Glomerular endothelial cell (primary cell): ENCODE measurements around a stretch of chrX.

DNA sequence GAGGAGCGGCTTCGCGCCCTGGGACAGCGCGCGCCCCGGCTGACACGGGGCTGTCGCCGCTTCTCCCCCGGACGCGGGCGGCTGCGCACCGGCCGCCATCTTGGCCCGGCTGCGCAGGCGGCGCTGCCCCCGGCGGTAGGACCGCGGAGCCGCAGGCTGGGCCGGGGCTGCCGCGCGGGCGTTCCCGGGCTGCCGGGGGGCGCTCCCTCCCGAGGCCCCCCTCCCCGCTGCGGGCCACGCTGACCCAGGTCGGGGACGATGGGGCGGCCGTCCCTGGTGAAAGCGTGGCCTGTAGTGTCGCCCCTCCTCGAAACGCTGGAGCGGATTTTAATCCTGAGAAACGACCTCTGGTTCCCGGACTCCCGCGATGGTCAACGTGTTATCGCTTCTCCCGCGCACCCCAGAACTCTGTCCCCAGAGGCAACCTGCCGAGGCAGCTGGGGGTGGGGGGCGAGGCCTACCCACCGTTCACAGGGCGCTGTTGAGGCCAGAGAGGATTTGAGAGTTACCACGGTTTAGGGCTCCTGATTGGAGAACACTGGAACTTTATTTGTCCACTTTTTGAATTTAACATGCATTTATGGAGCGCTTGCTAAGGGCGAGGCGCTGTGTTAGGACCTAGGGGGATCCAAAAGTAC lies 60.6 kb upstream of the BCOR start:
- RAMPAGE, long total RNA = no peak

GRCh38 chrX:40179350-40179658 lies 81.5 kb upstream of the BCOR start:
- RAMPAGE, long total RNA = no peak

DNA sequence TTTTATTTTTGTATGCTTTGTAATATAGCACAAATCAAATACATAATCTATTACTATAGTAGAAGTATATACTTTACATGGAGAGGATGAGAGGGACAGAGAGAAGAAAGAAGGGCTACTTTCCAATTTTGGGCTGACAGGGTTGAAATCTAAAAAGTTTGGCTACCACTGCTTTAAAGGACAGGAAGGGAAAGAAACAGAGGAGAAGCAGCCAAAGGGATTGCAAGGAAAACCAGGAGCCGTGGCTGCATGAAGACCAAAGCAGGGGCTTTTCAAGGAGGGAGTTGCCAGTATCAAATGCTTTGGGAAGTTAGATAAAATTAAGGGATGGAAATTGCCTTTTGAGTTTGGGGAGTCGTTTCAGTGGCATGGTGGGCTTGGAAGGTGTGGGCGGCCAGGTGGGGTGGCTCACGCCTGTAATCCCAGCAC lies 4.4 kb downstream of the ATP6AP2 start:
- RAMPAGE, long total RNA = no peak

DNA sequence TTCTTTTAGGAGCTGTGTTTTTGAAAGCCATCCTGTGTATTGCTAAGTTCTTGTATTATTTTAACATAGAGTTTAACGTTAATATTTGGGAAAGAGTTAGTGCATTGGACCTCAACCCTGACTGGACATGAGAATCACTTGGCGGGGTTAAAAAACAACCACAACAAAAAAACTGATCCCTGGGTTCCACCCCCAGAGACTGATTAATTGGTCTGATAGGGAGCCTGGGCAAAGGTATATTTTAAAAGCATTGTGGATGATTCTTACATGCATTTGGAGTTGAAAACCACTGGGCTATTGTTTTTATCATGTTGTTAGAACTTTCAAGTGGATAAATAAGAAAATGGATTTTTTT lies 3.5 kb downstream of the USP9X start:
- RAMPAGE, long total RNA = no peak

GRCh38 chrX:41165841-41166348 lies 80.7 kb downstream of the USP9X start:
- RAMPAGE, long total RNA = no peak

DNA sequence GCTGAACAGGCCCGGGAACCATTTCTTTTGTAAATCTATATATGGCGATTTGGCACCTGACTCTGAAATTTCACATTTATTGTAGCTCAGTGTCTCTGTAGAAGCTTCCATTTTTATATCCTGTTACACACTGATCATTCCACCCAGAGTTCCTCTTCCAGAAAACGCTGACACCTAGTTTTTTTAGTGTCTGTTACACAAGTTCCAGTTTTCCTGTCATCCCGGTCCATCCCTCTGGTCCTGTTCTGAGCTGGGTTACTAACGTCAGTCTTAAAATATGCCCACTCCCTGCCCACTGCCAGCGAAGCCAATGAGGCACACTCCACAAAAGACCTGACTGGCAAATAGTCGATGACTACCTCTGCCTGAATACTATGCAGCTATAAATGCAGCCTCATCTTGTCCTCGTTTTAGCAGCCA lies 31.0 kb upstream of the DDX3X start:
- RAMPAGE, long total RNA = no peak

GRCh38 chrX:41334401-41335439 lies 758 bp downstream of the DDX3X start:
- RAMPAGE, long total RNA = no peak

DNA sequence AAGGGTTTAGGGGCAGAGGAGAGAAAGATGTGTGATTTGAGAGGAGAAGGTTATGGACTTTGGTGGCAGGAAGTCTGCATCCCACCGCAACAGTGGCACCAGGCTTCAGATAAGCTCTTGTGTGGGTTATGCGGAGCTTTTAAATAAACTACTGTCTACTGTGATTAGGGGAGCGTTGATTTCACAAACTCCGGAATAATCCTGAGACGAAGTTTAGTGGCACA lies 1.4 kb downstream of the DDX3X start:
- RAMPAGE, long total RNA = no peak

DNA sequence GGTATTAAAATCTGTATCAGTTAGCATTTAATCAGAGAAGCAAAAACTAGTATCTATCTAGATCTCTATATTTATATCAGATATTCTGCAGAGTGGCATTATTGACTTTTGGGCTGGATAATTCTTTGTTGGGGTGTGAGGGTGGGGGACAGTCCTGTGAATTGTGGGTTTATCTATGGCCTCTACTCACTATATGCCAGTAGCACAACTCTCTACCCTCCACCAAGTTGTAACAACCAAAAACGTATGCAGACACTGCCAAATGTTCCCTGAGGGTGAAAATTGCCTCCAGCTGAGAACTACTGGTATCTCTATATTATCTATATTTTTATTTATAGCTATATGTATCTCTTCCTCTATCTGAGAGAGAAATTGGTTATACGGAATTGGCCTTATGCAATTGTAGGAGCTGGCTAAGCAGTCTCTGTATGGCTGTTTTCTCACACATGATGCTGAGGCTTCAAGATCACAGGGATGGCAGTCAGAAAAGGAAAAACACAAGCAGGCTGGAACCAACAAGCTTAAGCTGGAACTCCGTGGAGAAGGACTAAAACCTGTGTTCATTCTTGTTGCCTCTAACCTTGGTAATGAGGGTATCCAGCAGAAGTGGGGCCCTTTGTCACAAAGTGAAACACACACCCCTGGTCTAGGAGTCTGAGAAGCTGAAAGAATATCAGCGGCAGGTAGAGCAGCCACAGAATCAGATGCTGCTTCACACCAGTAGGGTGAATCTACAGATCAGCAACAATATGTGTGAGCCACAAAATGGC lies 166.4 kb upstream of the PPP1R2C start:
- RAMPAGE, long total RNA = no peak

DNA sequence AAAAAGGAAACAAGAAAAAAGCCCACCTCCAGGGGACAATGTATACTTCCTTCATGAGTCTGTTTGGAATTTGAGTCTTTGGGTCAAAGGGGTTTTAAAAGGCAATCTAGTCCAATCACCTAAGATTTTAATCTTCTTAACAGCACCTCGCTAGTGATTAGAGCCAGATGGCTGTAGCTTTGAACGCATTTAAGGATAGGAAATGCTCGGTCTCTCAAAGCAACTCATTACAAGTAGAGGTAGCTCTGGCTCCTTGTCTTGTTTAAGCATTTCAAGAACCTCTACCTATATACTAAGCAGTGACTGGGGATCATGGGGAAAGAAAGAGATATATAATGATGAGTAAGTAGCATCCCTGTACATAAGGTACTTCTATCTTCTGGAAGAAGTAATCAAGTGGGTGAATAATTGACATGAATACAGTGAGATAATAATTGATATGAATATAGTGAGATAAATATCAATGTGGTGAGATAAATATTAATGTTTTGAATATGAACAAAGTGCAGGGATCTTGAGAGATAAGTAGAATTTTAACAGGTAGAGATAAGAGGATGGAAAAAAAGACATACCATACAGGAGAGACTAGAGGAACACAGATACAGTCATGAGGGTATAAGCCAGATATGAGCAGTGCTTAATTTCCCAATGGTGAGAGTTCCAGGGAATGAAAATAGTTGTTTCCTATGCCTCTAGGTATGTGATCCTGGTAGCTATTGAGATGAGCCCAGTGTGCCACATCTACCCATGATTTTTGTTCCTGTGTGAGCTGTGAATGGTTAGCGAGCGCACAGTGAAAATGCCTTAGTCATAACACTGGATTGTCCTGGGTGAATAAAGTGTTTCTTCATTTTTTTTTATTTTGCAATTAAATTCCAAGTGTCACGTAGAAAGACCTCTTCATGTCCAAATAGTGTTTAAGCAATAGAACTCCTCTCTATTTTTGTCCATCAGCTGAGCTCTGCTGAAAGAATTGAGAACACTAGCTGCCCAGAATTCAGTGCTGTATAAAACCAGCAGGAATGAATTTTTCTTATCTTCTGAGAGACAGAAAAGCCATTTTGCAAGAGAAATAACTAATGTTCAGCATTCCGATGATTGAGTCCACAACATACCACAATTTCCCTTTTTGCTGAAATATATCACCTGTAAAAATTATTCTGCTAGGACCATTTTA lies 5.2 kb downstream of the MAOA start:
- RAMPAGE, long total RNA = no peak

DNA sequence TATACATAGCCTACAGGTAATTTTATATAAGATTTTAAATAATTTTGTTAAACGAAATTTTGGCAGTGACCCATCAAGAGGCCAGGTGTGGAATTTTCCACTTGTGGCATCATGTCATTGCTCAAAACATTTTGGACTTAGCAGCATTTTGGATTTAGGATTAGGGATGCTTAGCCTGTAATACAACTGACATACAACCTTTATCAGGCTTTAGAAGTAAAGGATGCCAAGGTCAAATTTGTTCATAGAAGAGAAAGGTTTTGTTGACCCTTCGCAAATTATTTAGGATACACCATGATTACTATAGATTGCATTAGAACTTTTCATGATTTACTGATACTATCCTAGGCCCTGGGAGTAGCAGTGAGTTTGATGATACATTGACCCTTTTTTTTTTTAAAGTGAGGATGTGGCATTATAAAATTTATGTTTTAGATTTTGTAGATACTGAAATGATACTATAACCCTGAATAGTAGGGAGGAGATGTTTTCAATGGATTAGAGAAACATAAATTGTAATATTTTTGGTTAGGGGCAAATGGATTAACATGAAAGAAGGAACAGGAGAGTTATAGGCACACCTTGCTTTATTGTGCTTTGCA lies 63.8 kb downstream of the KDM6A start:
- RAMPAGE, long total RNA = no peak

DNA sequence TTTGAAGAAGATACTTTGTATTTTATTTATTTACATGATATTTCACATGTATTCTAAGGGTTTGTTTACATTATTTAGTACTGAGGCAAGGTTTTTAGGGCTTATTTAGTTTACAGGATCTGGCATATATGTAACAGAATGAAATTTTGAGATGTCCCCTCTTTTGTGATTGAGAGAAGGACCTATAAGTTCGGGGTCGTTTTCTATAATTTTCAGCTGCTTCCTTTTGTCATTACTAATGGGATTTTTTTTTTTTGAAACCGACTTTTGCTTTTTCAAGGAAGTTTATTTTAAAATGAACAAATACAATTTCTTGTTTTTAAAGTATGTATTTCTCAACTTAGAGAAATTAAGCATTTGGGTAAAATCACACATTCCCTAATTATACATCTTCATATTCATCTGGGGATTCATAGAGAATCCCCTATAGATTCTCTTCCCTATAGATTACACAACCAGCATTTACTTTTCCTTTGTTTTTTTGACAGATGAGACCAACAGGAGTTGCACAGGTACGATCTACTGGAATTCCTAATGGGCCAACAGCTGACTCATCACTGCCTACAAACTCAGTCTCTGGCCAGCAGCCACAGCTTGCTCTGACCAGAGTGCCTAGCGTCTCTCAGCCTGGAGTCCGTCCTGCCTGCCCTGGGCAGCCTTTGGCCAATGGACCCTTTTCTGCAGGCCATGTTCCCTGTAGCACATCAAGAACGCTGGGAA lies 137.6 kb downstream of the DIPK2B start:
- RAMPAGE, long total RNA = no peak

DNA sequence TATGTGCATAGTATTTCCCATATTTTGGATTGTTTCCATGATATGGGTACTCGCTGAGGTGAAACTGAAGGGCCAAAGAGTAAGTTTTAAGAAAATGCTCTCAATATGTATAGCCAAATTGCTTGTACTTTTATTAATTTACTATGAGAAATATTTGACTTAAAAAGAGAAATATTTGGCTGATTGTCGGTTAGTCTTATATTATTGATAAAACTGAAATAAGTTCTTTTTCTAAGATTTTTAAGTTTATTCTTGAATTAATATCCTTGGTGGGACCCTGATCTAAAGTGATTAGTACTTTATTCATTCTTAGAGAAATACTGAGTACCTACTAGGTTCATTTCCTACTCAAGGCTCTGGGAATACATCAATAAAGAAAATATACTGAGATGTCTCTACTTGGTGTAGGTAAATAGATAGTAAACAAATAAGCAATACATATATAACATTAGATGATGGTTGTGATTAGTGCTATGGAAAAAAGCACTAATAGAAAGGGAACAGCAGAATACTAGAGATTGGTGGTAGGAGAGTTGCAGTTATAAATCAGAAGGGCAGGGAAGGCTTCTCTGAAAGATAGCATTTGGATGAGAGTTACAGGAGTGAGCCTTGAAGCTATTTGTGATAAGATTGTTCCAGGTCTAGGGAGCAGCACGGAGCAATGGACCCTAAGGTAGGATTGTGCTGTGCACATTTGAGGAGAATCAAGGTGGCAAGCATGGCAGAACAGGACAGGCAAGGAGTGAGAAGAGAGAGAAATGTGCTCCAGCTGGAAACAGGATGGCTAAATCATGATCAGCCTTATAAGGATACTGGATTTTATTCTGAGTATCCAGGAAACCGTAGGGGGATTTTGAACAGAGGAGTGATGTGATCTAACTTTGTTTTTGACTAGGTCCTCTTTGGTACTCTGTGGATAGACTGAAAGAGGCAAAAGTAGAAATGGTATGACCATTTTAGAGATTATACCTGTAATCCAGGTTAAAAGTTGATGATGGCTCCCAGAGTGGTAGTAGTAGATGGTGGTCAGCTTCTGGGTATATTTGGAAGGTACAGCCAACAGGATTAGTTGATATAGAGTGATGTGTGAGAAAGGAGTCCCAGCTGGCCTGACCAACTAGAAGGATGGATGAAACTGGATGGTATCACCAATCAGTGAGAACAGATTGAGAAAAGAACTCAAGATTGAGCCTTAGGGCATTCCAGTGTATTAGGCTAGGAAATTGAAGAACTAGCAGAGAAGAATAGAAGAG lies 135.7 kb downstream of the DIPK2B start:
- RAMPAGE, long total RNA = no peak

DNA sequence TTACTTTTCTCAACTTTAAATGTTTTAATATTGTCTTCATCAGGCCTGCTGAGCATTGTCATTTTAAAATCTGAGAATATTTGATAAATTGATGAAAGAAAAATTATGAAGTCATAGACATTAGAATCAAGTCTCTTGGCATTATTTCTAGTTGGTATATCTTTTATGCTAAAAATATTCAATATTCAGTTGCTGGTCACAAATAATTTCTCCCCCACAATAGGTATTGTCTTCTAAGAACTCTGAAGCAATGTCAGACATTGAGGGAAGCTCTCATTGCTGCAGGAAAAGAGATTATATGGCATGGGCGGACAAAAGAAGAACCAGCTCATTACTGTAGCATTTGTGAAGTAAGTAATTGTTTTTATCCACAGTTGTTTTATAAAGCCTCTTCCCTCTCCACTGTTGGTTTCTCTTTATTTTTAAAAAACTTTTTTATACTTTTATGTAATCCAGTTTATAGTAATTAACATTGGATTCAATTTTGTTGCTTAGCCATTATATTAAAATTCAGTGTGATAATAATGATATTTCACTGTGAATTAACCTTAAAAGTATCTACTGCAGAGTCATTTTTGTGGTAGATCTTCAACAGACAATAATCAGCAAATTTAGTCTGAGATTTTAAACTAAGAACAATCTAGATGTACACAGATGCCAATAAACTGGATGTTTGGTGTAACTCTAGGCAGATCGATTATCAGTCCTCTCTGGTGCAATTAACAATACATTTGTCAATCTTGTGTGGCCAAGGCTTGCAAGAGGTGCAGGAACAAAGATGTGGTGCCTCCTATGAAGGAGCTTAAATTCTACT lies 93.3 kb downstream of the DIPK2B start:
- RAMPAGE, long total RNA = no peak

- RAMPAGE, long total RNA = no peak
Observed at GRCh38 chrX:45515184-45516123, 314.8 kb upstream of the DIPK2B start.

- RAMPAGE, long total RNA = no peak
Observed at GRCh38 chrX:45758111-45758826, 557.6 kb upstream of the DIPK2B start.

DNA sequence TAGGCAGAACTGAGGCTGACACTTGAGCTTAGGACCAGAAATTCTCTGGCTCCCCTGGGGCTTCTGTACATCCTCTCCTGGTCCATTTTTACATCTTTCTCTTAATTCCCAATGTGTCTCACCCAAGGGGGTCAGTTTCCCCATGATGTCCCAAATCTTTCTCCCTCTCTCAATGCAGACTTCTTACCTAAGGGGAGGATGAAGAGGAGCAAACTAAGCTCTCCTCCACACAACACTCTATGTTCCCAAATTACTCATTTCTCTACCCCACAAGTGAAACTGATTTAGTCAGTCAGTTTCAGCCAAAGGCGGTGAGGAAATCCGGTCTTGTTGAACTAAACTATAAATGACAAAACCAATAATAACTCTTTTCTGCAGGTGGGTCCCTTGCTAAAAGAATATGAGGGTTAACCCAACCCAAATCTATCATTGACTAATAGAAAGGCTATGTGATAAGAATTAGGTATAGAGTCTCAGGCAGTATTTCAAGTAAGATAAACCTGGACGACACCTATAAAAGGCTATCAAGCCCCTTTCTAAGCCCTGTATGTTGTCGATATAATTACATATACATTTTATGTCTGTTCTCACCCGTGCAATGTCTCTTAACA lies 558.4 kb upstream of the DIPK2B start:
- RAMPAGE, long total RNA = no peak

DNA sequence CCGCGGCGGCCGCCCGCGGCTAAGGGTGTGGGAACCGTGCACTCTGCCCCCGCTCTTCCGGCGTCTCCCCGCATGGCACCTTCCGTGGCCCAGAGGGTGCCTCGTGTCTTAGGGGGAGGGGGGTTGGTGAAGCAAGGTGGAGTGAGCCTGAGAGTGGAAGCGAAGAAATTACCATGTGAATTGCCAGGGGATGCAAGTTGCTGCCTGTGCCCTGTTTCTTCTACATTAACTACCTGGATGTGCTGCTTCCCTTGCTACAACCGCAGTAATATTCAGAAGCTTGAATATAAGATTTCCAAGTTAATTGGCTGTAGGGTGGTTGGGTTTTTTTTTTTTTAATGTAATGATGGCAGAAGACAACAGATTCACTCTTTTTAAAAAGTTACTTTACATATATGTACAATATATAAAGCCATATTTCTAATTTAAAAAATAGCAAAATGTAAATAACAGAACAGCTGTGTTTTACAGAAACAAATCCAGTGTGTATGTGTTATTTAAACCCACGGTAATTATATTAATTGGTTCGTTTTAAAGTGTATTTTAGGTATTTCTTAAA lies 595.2 kb upstream of the KRBOX4 start:
- RAMPAGE, long total RNA = no peak

- RAMPAGE, long total RNA = no peak
Observed at GRCh38 chrX:46317603-46317858, 129.6 kb upstream of the KRBOX4 start.

GRCh38 chrX:46325155-46325969 lies 121.7 kb upstream of the KRBOX4 start:
- RAMPAGE, long total RNA = no peak